Measurements from ENCODE around the genes AKR1D1 and KLRG2.

- RRBS = no CpG with 5 or more reads among the region's 6 CpGs
These were observed 47.2 kb downstream of the CREB3L2 start for GRCh38 chr7:137954515-137955268.

DNA sequence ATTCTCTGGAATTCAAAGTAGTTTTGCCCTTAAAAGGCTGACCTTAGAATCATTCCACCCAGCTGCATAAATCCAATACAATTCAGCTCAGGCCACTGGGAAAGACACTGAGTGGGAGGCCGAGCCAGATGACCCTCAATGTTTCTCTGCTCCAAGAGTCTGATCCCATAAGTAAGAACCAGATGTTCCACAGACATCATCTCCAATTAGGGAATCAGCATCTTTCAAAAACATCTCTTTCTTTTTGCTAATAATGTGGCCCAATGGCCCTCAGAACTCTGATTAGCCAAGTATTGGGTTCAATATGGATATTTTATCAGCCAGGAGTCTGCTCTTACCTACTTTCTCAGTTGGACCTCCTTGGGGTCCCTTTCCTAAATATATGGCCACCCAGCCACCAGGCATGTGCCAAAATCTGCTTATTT is 26.0 kb downstream of the CREB3L2 start:
- RRBS = no CpG with 5 or more reads among the region's 1 CpG

DNA sequence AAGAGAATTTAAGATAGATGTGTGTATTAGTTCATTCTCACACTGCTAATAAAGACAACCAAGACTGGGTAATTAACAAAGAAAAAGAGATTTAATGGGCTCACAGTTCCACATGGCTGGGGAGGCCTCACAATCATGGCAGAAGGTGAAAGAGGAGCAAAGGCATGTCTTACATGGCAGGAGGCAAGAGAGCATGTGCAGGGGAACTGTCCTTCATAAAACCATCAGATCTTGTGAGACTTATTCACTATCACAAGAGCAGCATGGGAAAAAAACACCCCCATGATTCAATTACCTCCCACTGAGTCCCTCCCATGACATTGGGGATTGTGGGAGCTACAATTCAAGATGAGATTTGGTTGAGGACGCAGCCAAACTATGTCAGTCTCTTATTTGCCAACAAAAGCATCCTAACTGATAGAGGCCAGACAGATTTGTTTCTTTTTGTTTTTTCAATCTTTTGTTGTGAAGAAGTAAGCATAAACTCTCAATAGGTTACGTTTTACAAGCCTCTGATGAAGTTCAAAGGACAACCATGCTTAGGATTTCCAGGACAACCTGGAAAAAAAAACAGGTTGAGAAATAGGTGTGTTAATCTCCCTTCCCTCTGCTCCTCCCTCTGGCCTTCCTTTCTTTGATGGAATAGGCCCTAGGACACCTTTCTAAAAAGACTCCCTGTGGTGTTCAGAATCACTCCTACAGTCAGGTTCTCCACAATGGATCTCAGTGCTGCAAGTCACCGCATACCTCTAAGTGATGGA is at the start of gene AKR1D1:
TSS of gene AKR1D1 (plus strand) at position 657 of the 761 bp plus-strand sequence.
- RRBS = no CpG with 5 or more reads among the region's 3 CpGs

GRCh38 chr7:138352463-138353140 is 107.5 kb upstream of the TRIM24 start:
- RRBS = no CpG with 5 or more reads among the region's 9 CpGs

DNA sequence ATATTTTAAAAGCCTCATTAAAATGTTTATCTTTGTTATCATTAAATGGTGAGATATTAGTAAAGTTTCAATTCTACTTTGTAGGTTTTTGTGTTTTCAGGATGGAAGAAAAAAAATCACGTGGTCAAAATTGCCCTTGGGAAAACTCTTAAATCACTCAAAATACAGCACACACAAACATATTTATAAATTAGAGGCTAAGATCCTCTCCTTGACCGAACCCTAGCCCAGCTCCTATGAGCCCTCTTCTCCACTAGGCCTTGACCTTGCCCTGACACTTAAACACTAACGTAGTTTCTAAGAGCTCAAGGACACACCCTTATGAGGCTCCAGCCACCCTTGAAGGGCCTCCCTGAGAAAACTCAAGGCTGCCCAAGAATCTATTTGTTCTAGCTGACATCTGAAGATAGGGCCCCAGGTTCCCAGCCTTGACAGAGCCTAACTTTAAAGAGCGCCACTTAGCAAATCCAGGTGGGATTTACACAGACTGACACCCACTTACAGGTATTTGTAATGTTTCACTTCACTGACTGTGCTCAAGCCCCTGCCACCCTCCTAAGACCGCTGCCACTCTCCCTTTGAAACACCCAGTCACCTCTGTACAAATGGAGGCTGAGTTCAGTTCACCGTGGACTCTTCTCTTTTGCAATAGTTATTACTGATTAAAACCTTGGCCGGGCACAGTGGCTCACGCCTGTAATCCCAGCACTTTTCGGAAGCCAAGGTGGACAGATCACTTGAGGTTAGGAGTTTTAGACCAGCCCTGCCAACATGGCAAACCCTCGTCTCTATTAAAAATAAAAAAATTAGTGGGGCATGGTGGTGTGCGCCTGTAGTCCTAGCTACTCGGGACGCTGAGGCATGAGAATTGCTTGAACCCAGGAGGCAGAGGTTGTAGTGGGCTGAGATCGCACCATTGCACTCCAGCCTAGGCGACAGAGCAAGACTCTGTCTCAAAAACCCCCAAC is 90.5 kb downstream of the SVOPL start:
- RRBS = no CpG with 5 or more reads among the region's 15 CpGs

GRCh38 chr7:139076910-139077232 is 32.6 kb downstream of the ZC3HAV1 start:
- RRBS = no CpG with 5 or more reads among the region's 3 CpGs

- RRBS = no CpG with 5 or more reads among the region's 19 CpGs
These were observed 15.8 kb downstream of the ZC3HAV1 start for GRCh38 chr7:139093333-139094476.

- RRBS = no CpG with 5 or more reads among the region's 10 CpGs
These were observed 15.0 kb downstream of the ZC3HAV1 start for GRCh38 chr7:139094477-139094979.

GRCh38 chr7:139108478-139108545 is 1.2 kb downstream of the ZC3HAV1 start:
- RRBS = 0% methylated on average over 2 of the region's 4 CpGs

GRCh38 chr7:139358531-139358933 is 1.2 kb upstream of the LUC7L2 start:
- RRBS = 2% methylated on average over 5 of the region's 14 CpGs

DNA sequence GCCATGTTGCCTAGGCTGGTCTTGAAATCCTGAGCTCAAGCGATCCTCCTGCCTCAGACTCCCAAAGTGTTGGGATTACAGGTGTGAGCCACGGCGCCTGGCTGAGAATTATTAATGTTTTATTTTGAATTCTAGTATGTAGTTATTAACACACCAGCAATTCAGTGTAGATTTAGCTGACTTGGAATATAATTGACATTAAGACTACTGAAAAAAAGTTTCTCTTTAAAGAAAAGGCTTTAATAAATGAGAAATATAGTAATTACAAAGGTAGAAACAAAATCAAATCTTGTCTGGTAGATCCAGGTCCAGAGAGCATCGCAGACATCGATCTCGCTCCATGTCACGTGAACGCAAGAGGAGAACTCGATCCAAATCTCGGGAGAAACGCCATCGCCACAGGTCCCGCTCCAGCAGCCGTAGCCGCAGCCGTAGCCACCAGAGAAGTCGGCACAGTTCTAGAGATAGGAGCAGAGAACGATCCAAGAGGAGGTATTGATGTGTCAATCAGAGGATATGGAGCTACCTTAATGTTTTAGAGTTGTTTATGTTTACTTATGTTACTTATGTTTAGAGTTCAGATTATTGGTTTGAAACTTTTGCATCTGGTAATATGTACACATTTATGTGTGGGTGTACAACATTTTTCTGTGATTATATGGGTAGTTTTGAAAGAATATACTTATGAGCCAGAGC is 57.7 kb downstream of the LUC7L2 start:
- RRBS = no CpG with 5 or more reads among the region's 18 CpGs

DNA sequence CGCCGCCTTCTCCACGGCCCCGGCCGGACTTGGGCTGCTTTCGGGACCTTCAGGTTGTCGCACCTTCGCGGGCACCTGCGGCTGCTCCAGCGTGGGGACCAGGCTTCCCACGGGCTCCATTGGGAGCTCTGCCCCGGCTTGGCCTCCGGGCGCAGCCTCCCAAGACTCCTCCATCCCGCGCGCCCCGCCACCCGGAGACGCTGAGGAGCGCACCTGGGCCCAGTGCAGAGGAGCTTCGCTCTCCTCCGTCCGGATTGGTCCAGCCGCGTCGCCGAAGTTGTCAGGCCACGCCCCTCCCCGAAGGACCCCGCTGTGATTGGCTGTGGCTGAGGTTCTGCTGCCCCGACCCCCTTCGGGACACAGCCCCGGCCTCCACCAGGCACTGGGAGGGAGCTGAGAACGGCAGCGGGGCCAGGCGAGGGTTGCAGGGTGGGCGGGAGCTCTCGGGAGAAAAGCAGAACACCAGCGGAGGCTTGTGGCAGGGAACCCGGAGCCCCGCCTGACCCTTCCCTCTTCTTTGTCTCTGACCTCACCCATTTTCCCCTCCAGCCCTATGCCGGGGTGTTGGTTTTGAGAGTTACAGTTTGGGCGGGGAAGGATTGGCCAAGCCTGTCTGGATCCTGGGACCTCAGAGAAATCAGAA is at the start of gene KLRG2:
TSS of gene KLRG2 (minus strand) at position 205 of the 643 bp plus-strand sequence.
- RRBS = 8% methylated on average over 15 of the region's 45 CpGs

GRCh38 chr7:139566282-139566949 is 42.9 kb downstream of the CLEC2L start:
- RRBS = no CpG with 5 or more reads among the region's 11 CpGs

GRCh38 chr7:139624342-139625478 is 101.2 kb downstream of the CLEC2L start:
- RRBS = no CpG with 5 or more reads among the region's 13 CpGs

DNA sequence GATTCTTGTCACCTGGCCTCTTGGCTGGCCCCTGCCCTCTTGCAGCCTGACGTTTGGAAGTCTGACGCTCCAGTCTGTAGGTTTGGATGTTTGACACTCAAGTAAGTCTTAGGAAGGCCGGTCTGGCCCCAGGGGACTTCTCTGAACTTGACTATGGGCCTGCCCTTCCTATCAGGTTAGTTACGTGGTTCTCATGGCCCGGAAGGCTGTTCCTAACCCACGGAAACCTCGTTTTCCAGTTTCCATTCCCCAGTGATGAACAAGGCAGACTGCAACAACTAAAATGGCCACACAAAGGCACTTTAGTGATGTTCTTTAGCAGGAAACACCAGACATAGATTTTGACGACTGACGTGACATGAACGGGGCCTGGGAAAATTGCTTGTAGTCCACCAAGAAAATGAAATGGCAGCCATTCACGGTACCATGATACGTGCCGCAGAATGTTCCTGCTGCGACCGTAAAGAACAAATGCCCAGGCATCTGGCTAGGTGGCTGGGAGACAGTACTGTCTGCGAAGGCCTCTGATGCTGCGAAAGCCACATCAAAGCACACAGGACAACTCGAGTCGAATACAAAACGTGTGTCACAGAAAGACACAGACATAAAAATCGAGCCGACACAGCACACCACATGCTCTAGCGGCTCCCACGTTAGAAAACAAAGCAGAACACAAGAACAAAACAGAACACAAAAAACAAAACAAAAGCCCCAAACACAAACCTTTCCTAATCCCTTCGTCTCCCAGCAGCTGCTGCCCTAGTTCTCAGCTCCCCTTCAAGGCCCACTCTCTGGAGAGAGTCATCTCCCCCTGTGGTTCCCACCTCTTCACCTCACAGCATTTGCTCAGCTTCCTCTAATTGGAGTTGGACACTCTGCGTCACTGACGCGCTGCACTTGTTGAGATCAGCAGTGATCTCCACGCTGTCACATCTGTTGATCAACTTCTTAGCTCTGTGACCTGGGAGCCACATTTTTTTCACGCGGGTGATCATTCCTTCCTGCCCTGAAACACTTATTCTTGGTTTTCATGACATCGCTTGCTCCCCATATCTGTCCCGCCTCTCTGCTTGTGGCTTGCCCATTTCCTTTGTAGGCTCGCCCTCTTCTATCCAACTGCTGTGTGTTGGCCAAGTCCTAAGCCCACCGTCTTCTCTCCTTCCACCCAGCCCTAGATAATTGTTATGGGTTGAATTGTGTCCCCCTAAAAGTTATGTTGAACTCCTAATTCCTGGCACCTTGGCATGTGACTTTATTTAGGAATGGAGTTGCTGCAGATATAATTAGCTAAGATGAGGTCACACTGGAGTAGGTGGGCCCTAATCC is 112.2 kb downstream of the CLEC2L start:
- RRBS = no CpG with 5 or more reads among the region's 35 CpGs

DNA sequence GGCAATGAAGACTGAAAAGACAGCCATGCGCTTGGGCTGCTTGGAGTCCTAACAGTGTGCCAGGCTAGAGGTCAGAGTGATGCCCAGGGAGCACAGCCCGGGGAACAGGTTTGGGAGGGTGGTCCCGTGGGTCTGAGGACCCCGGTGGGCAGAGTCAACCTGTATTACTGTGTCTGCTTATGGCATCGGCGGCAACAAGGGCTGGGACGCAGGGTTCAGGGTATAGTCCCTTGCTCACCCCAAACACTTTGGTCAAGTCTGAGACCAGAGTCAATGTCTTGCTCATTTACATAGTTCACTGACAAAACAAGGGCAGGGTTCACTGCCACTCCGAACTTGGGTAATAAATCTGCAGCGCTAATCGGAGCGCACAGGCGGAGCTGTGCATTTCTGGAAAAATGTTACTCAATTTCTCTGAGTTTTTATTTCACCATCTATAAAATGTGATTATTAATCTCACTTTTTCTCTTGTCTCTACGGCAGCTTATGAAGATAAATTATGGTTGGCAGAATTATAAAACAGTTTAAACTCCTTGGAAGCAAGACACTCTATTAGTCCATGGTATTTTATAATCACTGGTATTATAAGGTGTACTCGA is 118.1 kb downstream of the CLEC2L start:
- RRBS = 92% methylated on average over 3 of the region's 14 CpGs

- RRBS = no CpG with 5 or more reads among the region's 15 CpGs
These were observed 102.8 kb downstream of the HIPK2 start for GRCh38 chr7:139674794-139675520.

DNA sequence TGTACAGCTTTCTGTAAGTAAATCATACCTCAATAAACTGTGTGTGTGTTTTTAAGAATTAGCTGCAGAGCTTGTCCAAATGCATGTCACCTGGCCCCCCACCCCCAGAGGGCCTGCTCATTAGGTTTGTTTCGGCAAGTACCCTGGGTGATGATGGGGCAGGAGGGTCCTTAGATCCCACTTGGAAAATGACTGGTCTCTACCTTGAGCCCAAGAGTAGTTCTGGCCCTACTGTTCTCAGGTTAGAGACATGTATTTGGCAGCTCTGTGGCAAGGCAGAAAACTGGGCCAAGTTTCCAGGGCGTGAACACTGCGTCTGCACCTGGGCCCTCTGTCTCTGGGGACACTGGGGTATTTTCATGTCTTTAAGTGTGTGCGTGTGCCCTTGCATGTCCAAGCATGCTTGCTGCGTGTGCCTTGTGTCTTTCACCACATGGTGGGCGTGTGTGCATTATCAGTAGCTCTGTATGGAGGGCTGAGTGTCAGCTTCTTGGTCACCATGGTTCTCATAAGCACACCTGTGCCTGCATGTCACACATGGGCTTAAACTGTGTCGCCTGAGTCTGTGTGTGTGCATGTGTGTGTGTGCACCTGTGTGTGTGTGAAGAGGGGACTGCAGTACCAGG is 69.4 kb downstream of the HIPK2 start:
- RRBS = no CpG with 5 or more reads among the region's 7 CpGs

GRCh38 chr7:139737700-139738524 is 39.9 kb downstream of the HIPK2 start:
- RRBS = no CpG with 5 or more reads among the region's 11 CpGs

GRCh38 chr7:139744618-139745415 is 33.0 kb downstream of the HIPK2 start:
- RRBS = 100% methylated on average over 1 of the region's 20 CpGs

All from Jurkat, Clone E6-1 (cell line).